Testis (tissue), 5 donors: ENCODE measurements around a stretch of chr5.

- PRO-cap, 3 experiments = no peak in any of the 3 experiments
- RAMPAGE, long total RNA, 2 experiments = no peak in any of the 2 experiments
- RRBS = 95% methylated on average over 2 of the region's 13 CpGs
These were observed 36.2 kb downstream of the DTWD2 start for GRCh38 chr5:118952151-118952581.

DNA sequence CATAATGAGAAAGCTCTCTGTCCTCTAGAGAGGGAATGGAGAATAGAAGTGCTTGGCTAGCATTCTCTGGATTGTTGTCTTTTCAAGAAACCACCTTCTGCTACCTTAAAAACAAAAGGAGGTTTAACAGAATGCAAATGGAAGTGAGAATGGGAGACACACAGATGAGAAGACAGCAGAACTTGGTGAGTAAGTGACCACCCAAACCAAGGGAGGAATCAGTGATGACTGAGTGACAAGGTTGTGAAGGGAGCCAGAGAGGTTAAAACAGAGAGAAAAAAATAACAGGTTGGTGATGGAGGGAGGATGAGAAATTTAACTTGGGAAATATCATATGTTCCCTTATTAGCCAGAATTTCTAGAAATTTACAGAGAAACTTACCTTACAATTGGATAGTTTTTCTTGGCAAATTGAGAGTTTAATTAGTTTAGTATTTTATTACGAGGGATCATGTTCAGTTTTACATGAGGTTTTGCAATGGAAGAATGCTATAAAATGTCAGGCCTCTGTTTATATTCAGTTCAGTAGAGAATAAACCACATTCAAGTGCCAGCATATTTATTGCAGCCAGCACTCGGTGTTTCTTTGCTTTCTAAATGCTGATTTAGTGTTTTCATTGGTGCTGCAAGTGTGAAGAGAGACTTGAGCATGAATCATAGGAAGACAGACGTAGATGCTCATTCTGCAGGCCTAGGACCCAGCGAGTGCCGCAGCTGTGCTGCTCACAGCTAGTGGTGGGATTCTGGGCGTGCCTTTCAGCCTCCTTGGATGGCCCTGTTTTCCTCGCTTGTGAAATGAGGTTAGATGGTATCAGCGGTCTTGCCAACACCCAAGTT, 27.2 kb upstream of the TNFAIP8 start:
- PRO-cap, 3 experiments = peak in 2 of 3 experiments; most common plus-strand start position 681 of the sequence (in 2)
- RAMPAGE, long total RNA, 2 experiments = no peak in any of the 2 experiments
- RRBS = no CpG with 5 or more reads among the region's 8 CpGs

GRCh38 chr5:119337607-119338014, 18.2 kb upstream of the TNFAIP8 start:
- PRO-cap, 3 experiments = no peak in any of the 3 experiments
- RAMPAGE, long total RNA, 2 experiments = no peak in any of the 2 experiments
- RRBS = no CpG with 5 or more reads among the region's 6 CpGs

GRCh38 chr5:119340386-119341415, 15.1 kb upstream of the TNFAIP8 start:
- PRO-cap, 3 experiments = no peak in any of the 3 experiments
- RAMPAGE, long total RNA, 2 experiments = no peak in any of the 2 experiments
- RRBS = no CpG with 5 or more reads among the region's 15 CpGs

DNA sequence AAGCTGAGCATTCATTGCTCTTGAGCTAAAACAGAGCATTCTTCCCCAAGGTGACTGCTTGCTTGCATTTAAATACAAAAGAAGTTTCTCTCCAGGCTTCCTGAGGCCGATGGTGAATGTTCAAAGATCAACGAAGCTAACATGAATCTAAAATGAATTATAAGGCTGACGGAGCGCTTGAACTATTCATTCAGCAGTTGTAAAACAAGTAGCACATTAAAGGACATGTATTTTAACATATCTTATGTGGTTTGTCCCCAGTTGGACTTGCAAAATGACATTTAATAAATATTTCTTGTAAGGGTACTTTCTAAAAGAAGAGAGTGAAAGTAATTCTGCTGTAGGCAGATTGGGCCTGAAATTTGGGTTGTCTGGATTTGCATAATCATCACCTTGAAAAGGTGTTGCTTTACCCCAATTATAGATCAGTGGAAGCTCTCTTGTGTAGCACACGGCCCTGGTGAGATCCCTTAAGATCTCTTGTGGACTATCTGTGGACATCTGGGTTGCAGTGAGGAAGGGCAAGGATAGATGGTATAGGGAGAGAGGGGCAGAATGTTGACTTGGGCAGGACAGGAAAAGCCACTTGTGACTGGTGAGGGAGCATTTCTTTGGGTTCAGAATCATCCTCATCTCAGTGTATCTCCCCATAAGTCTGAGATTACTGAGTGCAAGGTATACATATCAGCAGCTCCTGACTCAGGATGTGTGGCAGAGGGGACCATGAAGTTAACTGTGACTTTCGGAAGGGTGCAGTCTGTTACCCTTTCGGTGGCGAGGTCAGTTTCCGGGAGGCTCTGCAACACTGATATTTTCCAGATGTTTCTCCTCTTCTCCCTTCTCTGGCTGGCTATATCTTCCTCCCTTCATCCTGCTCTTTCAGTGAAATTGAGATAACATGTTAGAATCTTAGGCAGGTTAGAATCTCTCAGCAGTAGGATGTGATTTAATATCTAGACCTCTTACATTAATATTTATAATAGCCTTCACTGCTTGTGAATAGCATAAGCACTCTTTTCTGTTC, 2.0 kb upstream of the TNFAIP8 start:
- PRO-cap, 3 experiments = no peak in any of the 3 experiments
- RAMPAGE, long total RNA, 2 experiments = no peak in any of the 2 experiments
- RRBS = no CpG with 5 or more reads among the region's 9 CpGs

DNA sequence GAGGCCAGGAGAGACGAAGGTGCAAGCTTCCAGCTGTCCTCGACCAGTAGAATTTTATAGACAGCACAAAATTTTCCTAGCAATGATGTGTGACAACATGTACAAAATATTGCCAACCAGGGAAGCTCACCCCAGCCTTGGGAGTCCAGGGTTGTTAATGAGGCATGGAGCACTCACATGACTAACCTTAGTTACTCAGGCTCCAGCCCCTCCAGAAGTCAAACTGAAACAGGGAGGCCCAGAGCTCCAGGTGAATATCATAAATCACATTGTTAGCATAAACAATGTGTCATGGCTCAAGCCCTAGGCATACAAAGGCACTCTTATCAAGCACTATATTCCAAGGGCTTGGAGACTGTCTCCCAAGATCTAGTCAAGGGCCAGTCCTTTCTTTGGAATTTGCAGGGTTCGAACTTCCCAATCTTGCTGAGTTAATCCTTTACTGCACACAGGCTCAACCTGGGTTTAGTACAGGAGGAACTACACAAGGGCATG, 44.4 kb downstream of the TNFAIP8 start:
- PRO-cap, 3 experiments = no peak in any of the 3 experiments
- RAMPAGE, long total RNA, 2 experiments = no peak in any of the 2 experiments
- RRBS = no CpG with 5 or more reads among the region's 3 CpGs

GRCh38 chr5:119418707-119419236, 33.5 kb upstream of the HSD17B4 start:
- PRO-cap, 3 experiments = no peak in any of the 3 experiments
- RAMPAGE, long total RNA, 2 experiments = no peak in any of the 2 experiments
- RRBS = no CpG with 5 or more reads among the region's 1 CpG

DNA sequence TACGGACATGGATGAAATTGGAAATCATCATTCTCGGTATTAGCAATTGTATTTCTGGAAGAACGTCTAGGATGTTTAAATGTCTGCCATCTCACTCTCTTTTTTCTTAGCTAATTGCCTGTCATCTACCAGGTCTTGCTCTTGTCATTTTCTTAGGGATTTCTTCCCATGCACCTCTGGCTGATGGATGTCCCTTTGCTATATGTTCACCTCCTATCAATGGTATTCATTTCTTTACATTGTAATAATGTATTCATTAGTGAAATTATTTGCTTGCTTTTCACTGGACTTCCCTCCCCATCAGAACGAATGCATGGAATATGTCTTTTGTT, 539.7 kb upstream of the FTMT start:
- PRO-cap, 3 experiments = no peak in any of the 3 experiments
- RAMPAGE, long total RNA, 2 experiments = no peak in any of the 2 experiments
- RRBS = no CpG with 5 or more reads among the region's 4 CpGs

DNA sequence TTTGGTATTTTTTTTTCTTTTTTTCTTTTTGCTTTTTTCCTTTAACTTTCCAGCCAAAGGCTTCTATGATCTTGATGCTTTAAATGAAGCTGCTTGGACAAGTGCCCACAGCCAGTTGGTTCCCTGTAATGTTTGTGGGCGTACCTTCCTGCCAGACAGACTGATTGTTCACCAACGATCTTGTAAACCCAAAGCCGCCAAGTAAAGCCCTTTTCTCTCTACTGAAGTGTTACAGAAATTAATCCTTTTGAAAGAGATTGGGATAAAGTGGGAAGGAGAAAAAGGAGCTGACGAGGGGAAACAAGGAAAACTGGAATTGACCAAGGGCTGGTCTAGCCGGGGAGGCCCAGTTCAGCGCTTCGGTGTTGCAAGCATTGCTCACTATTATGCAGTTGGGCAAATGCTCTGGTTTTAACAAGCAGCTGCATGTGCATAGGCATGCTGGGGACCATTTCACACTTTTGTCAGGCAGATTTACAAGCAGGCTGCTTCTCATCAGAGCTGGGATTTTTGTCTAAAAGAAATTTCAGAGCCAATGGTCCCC, 22.5 kb downstream of the ENSG00000250803 start:
- PRO-cap, 3 experiments = no peak in any of the 3 experiments
- RAMPAGE, long total RNA, 2 experiments = no peak in any of the 2 experiments
- RRBS = no CpG with 5 or more reads among the region's 7 CpGs

DNA sequence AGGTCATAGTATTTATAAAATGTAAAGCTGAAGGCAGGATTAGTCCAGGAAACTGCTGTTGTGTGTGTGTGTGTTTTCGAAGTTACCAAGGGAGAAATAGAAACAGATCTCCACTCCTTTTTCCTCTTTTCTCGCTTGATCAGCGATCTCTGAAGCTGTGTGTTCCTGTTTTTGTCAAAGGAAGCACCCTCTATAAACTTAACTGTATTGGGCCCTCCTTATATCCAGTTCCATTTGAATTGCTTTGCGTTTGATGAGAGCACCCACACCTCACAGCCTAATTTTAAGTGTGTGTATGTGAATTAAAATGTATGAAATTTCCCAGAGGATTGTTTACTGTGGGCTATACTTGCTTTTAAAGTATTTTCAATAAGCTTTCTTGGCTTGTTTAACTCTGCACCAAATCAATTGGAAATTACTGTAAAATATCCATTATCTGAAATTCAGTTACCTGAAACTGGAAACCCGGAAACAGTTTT, 972 bp downstream of the SNX2 start:
- PRO-cap, 3 experiments = peak in 3 of 3 experiments; most common minus-strand start position 133 of the sequence (in 2)
- RAMPAGE, long total RNA, 2 experiments = no peak in any of the 2 experiments
- RRBS = no CpG with 5 or more reads among the region's 5 CpGs

- PRO-cap, 3 experiments = no peak in any of the 3 experiments
- RAMPAGE, long total RNA, 2 experiments = no peak in any of the 2 experiments
- RRBS = no CpG with 5 or more reads among the region's 7 CpGs
These were observed 63.2 kb downstream of the SNX24 start for GRCh38 chr5:122908524-122909059.

- PRO-cap, 3 experiments = peak in 3 of 3 experiments; most common plus-strand start chr5:123037076 (in 1); most common minus-strand start chr5:123037060 (in 3)
- RAMPAGE, long total RNA, 2 experiments = no peak in any of the 2 experiments
- RRBS = 3% methylated on average over 7 of the region's 29 CpGs
These were observed 459 bp upstream of the PPIC start for GRCh38 chr5:123036937-123037431.

- PRO-cap, 3 experiments = peak in 3 of 3 experiments; most common plus-strand start chr5:123423873 (in 1); most common minus-strand start chr5:123423832 (in 3)
- RAMPAGE, long total RNA, 2 experiments = no peak in any of the 2 experiments
- RRBS = no CpG with 5 or more reads among the region's 19 CpGs
These were observed 683 bp upstream of the CEP120 start for GRCh38 chr5:123423769-123424403.

DNA sequence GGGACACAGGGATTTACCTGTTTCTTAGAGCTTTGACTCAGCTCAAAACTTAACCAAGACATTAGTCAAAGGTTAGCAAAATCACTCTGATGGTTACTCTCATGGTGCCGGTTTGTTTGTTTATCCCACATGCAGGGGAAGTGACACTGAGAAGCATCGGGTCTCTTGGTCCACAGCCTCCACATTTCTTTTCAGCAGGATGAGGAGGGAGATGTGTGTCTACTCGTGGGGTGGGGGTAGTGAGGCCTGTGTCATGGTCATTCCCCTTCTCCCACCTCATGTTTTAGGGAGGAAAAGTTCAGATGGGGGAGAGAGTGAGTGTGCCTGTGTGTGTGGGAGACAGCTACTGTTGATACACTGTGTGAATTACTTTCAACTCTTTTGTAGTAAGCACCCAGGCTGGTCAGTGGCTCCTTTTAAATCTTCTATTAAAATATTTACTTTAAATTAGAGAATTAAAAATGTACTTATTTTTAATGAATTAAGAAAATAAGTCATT, 1.2 kb downstream of the CSNK1G3 start:
- PRO-cap, 3 experiments = peak in 2 of 3 experiments; most common minus-strand start position 192 of the sequence (in 1)
- RAMPAGE, long total RNA, 2 experiments = start-site peak on the plus strand in 1 of 2 experiments, centred at position 26 of the sequence, 6 reads per replicate
- RRBS = no CpG with 5 or more reads among the region's 3 CpGs

DNA sequence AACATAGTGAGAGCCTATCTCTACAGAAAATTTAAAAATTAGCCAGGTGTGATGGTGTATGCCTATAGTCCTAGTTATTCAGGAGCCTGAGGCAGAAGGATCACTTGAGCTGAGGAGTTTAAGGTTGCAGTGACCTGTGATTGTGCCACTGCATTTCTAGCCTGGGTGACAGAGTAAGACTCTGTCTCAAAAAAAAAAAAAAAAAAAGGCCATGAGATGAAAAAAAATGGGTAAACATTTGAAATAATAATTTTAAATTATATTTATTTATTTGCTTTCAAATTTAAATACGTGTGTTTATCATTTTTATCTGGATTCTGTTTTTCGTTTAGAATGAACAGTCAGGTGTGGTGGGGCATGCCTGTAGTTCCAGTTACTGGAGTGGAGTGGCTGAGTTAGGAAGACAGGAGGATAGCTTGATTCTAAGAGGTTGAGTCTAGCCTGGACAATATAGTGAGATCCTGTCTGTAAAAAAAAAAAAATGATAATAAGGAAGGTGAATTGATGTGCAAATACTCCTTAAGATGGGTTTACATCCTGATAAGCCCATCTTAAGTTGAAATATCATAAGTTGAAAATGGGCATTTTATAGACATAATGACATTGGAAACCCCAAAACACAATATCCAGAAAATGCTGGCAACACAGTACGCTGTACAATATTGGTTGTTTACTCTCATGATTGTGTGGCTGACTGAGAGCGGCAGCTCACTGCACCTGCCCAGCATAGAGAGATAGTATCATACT, 36.5 kb downstream of the CSNK1G3 start:
- PRO-cap, 3 experiments = no peak in any of the 3 experiments
- RAMPAGE, long total RNA, 2 experiments = no peak in any of the 2 experiments
- RRBS = no CpG with 5 or more reads among the region's 4 CpGs

- PRO-cap, 3 experiments = peak in 3 of 3 experiments; most common plus-strand start chr5:124087310 (in 3)
- RAMPAGE, long total RNA, 2 experiments = no peak in any of the 2 experiments
- RRBS = no CpG with 5 or more reads among the region's 3 CpGs
These were observed 575.0 kb downstream of the CSNK1G3 start for GRCh38 chr5:124087047-124087379.

DNA sequence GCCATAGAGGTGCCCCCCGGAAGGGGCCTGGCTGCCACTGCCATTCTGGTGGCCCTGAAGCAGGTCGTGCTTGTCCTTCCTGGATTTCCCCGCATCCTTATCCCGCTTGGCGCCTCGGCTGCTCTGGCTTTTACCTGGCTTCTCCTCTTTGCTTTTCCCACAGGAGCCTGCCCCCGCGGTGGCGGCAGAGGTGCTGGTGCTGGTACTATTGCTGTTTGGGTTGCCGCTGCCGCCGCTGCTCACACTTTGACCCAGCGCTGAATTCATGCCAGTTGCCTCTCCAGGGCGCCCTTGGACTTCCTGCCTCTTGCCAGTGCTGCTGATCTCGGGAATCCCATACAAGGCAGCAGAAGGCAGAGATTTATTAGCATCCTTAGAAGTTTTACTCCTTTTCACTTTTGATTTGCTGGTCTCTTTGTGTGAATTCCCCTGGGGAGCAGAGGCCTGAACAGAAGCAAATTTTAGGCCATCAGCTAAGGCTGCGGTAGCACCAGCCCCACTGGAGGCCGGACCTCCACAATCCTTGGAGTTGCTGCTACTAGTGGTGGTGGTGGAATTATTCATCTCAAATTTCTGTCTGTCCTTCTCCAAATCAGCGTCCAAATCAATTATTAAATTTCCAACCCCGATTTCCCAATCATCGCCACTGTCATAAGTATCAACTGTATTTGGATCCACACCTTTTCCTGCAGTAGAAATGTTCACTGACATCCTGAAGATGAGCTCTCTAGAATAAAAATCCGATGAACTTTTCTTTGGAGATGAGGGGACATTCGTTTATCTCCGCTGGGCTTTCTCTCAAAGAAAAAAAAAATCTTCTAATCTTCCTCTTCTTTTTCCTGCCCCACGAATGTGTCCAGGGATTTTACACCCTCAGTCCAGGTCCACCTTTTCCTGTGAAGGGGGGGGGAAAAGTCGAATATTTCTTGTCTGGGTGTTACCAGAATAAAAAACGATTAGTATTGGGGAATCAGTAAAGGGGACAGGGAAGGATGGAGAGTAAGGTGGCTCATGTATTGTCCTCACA, 1.8 kb downstream of the ZNF608 start:
- PRO-cap, 3 experiments = peak in 1 of 3 experiments; most common plus-strand start position 422 of the sequence (in 1); most common minus-strand start position 248 of the sequence (in 1)
- RAMPAGE, long total RNA, 2 experiments = start-site peak on the minus strand in 1 of 2 experiments, centred at position 177 of the sequence, 80 reads per replicate
- RRBS = 0% methylated on average over 1 of the region's 26 CpGs

GRCh38 chr5:124748946-124749079, 2.4 kb upstream of the ZNF608 start:
- PRO-cap, 3 experiments = peak in 3 of 3 experiments; most common plus-strand start chr5:124749001 (in 3)
- RAMPAGE, long total RNA, 2 experiments = no peak in any of the 2 experiments
- RRBS = no CpG with 5 or more reads among the region's 4 CpGs

GRCh38 chr5:125200206-125200774, 453.9 kb upstream of the ZNF608 start:
- PRO-cap, 3 experiments = no peak in any of the 3 experiments
- RAMPAGE, long total RNA, 2 experiments = no peak in any of the 2 experiments
- RRBS = no CpG with 5 or more reads among the region's 11 CpGs

GRCh38 chr5:125373072-125373468, 626.6 kb upstream of the ZNF608 start:
- PRO-cap, 3 experiments = no peak in any of the 3 experiments
- RAMPAGE, long total RNA, 2 experiments = no peak in any of the 2 experiments
- RRBS = no CpG with 5 or more reads among the region's 2 CpGs